Gastrocnemius medialis (tissue), 3 donors: ENCODE measurements around a stretch of chr3.

GRCh38 chr3:12629549-12630077, 34.3 kb downstream of the RAF1 start:
- PRO-cap = bidirectional peak, plus-strand start at chr3:12629848, minus-strand start at chr3:12629724
- RAMPAGE, long total RNA, 3 experiments = no peak in any of the 3 experiments

GRCh38 chr3:12674124-12674773, 10.3 kb upstream of the RAF1 start:
- PRO-cap = no peak
- RAMPAGE, long total RNA, 3 experiments = no peak in any of the 3 experiments

DNA sequence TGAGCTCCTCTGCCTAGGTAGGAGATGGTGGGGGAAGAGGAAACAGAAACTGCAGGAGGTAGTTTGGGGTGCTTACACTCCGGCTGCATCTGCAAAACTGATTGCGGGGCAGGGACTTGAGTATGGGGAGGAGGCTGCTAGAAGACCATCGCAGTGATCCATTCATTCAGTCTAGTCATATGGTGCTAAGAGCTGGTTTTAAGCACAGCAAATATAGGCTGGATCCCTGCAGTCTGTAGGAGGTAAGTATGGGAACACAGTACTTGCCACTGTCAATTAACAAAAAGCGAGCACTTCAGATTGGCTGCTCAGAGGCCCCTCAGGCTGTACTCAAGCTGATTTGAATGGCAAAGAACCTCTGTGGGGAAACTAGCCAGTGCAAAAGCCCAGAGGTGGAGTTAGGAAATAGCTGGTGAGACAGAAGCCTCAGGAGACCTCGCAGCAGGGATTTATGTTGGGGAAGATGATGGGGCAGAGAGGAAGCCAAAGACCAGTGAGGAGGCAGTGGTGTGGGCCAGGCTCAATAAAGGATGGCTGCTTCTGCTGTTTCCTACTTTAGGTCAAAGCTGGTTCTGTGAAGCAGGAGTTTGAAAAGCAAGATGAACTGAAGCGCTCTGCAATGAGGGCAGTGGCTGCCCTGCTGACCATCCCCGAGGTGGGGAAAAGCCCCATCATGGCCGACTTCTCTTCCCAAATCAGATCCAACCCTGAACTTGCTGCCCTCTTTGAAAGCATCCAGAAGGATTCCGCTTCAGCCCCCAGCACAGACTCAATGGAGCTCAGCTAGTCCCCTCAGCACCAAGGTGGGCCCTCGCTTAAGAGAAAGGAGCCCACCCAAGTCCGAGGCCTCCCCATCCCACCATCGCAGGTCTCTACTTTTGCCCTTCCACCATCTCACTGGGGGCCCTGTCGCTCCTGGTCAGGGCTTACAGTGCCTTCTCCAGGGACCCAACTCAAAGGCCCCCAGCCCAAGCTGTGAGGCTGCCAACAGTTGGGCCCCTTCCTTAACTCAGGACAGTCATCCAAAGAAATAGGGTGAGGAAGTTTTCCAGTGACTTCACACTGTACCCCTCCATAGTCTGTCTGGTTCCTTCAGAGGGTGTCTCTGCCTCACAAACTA, 7.8 kb downstream of the RPL32 start:
- PRO-cap = no peak
- RAMPAGE, long total RNA, 3 experiments = no peak in any of the 3 experiments

- PRO-cap = no peak
- RAMPAGE, long total RNA, 3 experiments = no peak in any of the 3 experiments
Observed at GRCh38 chr3:12868381-12868912, 27.1 kb upstream of the RPL32 start.

DNA sequence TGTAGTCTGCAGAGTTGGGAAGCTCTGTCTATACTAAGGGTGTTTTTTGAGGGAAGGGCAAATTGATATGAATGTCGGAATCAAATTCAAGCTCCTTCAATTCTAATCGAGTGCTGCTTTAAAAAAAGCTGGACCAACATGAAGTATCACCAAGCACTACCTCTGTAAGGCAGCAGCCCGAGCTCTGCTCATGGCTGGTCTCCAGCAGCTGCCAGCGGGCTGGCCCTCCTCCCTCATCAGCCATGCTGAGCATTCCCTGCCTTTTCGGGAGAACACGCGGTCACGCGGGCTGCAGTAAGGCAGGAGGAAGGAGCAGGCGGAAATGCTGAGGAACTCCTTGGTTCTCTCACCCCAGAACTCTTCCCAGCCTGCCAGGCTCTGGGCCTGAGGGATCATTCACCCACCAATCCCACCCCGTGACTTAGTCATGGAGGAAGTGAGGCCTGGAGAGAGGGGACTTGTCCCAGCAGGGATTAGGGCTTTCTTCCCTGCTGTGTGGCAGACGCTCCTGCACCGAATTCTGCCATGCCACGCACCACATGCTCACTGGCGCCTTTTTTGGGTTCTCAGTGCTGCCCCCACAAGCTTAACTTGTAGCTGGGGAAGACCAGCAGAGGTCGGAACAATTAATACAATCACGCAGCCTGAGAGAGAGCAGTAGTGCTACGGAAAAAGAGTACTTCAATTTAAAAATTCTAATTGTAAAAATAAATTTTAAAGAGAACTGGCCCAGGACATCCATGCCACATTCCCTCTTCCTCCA, 42.9 kb upstream of the RPL32 start:
- PRO-cap = no peak
- RAMPAGE, long total RNA, 3 experiments = no peak in any of the 3 experiments

DNA sequence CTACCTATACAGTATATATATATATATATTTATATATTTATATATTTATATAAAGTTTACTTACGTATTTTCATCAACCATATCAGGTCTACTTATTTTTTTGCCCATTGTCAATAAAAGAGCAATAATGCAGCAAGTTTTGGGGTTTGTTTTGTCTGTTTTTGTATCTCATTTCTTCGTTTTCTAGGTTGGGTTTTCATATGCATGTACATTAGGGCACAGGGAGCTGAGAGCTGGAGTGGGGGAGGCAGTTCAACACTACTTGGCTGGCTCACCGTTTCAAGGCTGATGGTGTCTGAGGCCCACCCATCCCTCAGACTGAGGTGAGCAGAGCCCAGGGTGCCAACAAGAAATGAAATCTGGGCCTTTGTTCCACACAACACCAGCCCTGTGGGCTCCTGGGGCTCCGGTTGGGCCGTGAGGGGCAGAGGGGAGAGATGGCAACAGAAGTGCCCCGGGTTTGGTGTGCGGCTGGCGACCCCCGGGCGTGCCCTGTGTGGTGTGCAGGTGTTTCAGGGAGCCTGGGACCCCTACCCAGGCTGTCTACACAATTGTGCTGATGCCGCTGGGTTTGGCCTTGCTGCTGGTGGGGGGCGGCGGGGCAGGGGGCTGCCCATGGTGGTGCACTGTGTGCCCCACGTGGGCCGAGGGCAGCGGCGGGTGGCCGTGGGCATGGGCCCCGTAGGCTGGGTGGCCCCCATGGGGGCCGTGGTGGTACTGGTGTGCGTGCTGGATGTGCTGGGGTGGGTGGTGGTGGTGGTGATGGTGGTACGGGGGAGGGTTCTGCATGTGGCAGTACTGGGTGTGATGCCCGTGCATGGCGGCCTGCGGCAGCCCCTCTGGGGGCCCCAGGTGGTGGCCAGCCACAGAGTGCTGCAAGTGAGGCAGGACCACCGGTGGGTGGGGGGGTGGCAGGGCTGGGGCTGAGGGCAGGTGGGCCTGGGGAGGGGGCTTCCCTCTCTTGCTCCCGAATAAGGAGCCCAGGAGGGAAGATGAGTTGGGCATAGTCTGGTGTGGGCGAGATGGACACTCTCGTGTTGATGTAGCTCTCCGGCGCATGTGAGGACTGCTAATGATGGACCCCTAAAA, 59.4 kb upstream of the RPL32 start:
- PRO-cap = no peak
- RAMPAGE, long total RNA, 3 experiments = no peak in any of the 3 experiments

DNA sequence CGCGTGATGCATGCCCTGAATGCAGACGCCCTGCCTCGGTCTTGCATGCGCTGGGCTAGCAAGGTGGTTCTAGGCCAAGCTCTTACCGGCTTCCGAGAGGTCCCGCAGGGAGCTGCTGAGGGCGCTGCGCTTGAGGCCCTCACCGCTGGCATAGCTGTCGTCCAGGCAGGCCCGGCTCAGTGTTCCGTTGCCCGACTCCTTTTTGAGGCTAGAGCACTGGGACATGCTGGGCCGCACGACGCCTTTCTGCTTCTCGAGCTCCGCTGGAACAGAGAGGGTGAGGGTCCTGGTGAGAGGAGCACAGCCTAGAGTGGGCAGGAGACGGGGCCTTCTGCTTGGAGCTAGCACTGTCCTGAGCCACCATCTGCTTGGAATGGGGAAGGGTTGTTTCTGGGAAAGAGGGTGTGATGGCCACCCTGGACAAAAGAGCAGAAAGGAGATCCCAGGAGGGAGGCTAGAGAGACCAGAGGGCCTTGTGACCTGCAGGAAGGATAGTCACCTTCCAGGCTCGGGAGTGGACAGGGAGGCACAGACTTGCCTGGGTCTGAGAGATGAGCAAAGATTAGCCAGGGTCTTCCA, 67.0 kb upstream of the RPL32 start:
- PRO-cap = no peak
- RAMPAGE, long total RNA, 3 experiments = no peak in any of the 3 experiments

GRCh38 chr3:12923497-12923982, 82.2 kb upstream of the RPL32 start:
- PRO-cap = no peak
- RAMPAGE, long total RNA, 3 experiments = no peak in any of the 3 experiments

DNA sequence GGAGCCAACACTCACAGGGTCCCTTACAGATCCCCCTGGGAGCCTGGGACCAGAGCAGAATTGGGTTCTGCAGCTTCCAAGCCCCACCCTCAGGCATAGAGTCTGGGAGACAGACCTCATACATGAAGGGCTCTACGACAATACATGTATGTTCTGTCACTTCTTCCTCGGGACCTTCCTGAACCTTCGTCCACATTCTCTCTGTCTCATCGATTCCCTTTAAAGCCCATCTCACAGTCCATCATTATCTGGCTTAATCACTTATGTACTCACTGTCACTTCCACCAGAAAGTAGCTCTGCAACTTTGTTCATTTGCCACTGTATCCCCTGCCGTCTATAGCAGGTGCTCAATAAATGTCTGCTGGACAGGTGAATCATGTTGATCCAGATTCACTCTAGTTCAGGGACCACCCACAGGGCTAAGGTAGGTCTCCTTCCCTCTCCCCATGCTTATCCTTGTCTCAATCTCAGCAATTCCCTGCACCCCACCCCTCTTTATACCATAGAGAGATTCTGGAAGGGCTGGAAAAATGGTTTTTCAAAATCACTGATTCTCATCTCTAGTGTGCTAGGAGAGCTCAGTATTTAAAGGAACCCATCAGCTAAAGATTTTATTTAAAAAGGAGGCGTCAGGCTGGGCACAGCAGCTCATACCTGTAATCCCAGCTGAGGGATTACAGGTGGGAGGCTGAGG, 96.7 kb downstream of the IQSEC1 start:
- PRO-cap = no peak
- RAMPAGE, long total RNA, 3 experiments = no peak in any of the 3 experiments

DNA sequence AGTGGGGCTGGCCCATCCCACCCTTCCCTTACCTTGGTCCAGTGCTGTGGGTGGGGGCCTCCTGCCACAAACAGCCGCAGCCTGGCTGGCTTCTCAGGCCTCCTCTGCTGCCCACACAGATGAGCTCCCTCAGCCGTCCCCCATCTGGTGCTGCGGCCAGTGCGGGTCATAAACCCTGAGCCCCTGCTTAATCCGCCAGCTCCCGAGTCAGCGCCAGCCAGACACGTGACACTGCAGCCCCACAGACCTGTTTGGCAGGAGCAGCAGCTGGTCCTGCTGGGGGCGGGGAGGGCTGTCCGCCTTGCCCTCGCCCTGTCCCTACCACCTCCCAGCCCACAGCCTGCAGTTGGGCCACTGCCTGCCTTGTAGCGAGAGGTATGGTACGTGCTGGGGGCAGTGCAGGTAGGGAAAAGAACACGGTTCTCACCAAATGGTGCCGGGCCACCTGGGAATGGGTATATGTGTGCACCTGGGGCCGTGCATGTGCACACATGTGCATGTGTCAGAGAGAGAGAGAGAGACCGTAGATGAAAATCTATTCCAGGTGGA, 86.2 kb downstream of the IQSEC1 start:
- PRO-cap = no peak
- RAMPAGE, long total RNA, 3 experiments = no peak in any of the 3 experiments

DNA sequence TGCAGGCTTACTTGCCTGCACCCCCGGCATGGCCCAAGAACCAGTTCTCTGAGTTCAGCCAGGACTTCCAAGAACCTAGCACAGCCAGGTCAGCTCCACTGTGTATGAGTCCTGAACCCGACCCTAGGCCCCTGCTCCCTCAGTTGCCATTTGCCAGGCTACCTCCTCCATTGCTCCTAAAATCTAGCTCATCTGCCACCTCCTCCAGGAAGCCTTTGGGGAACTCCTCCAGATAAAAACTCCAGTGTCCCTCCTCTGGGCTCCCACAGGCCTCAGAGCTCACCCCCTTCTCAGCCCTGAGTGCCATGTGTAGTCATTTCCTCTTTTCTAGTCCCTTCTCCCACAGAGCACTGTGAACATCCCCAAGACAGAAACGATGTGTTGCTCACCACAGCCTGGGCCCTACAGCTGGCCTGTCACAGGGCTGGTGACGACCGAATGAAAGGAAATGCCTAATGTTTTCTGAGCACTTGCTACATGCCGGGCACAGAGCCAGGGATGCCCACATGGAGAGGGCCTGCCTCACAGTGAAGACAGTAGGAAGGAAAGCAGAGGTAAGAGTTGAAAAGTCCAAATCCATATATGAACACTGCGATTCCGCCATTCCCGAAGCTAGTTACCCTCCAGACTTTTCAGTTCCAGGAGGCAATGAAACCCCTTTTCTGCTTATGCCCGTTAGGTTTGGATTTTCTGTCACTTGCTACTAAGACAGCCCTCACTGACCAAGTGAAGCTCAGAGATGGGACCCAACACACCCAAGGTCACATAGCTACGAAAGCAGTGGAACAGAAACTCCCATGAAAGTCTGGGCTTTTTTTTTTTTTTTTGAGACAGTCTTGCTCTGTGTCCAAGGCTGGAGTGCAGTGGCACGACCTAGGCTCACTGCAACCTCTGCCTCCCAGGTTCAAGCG, 60.8 kb downstream of the IQSEC1 start:
- PRO-cap = no peak
- RAMPAGE, long total RNA, 3 experiments = no peak in any of the 3 experiments

GRCh38 chr3:13092292-13093048, 19.2 kb upstream of the IQSEC1 start:
- PRO-cap = no peak
- RAMPAGE, long total RNA, 3 experiments = no peak in any of the 3 experiments

GRCh38 chr3:13144066-13144816, 71.0 kb upstream of the IQSEC1 start:
- PRO-cap = bidirectional peak, plus-strand start at chr3:13144537, minus-strand start at chr3:13144305
- RAMPAGE, long total RNA, 3 experiments = no peak in any of the 3 experiments

GRCh38 chr3:13301323-13301827, 118.7 kb downstream of the NUP210 start:
- PRO-cap = no peak
- RAMPAGE, long total RNA, 3 experiments = no peak in any of the 3 experiments

DNA sequence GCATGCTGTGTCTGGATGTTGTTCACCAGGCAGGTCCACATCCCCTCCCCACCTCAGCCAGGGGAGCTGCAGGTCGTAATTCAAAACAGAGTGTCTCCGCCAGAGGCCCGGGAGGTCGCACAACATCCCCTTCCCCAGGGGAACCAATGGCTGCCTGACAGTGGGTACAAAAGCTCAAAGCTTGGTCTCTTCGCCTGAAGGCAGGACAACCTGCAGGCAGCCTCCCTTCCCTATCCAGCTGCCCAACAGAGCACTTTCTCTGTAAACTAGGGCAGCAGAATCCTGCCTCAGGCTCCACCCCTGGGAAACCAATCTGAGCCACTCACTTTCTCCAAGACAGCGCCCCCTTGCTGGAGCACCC, 3.9 kb downstream of the NUP210 start:
- PRO-cap = no peak
- RAMPAGE, long total RNA, 3 experiments = no peak in any of the 3 experiments

GRCh38 chr3:13461450-13461804, 18.7 kb upstream of the HDAC11 start:
- PRO-cap = no peak
- RAMPAGE, long total RNA, 3 experiments = no peak in any of the 3 experiments

DNA sequence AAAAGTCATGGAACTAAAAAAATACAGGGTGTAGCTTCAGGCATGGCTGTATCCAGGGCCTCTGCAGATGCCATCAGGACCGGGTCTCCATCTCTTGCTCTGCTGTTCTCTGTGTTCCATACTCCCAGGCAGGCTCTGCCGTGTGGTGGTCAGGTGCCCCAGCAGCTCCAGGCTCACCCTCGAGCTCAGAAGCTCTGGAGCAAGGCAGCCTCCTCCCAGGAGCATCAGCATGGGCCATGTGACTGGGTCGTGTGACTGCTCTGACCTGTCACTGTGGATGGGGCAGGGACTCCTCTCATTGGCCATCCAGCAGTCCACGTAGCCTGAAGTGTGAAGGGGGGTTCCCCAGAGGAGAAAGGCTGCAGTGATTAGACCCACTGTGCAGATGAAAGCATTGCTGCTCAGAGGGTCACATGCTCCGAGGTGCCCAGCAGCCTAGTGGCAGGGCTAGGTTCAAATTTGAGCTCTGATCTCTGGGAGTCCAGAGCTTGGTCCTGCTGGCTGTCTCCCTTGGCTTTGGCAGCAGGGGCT, 8.6 kb downstream of the FBLN2 start:
- PRO-cap = no peak
- RAMPAGE, long total RNA, 3 experiments = no peak in any of the 3 experiments

GRCh38 chr3:13650533-13650965, 101.6 kb downstream of the FBLN2 start:
- PRO-cap = no peak
- RAMPAGE, long total RNA, 3 experiments = no peak in any of the 3 experiments

- PRO-cap = no peak
- RAMPAGE, long total RNA, 3 experiments = no peak in any of the 3 experiments
Observed at GRCh38 chr3:13877794-13878703, 1.8 kb downstream of the WNT7A start.

DNA sequence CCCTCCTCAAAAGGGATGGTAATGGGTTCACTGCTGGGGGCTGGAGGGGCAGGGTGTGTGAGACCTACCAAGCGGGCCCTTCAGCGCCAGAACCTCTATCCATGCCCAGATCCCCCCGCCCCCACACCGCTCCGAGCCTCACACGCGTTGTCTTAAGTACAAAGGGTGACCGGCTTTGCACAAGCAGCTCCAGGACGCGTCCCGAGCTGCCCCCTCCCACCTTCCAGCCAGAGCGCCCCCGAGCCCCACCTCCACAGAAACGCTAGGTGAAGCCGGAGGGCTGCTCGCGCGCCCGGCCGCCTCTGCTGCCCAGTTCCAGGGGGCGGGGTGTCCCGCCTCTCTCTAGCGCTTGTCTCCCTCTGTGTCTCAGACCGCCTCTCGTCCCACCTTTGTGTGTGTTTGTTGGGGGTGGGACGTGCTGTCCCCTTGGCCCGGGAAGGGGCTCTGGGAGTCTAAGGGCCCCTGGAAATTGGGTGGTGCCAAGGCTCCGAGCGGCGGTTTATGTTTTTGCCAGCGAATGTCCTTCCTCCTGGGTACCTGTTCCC, 1.1 kb downstream of the WNT7A start:
- PRO-cap = no peak
- RAMPAGE, long total RNA, 3 experiments = no peak in any of the 3 experiments